ENCODE results near the genes C2orf42, TIA1 and ANKRD53.

DNA sequence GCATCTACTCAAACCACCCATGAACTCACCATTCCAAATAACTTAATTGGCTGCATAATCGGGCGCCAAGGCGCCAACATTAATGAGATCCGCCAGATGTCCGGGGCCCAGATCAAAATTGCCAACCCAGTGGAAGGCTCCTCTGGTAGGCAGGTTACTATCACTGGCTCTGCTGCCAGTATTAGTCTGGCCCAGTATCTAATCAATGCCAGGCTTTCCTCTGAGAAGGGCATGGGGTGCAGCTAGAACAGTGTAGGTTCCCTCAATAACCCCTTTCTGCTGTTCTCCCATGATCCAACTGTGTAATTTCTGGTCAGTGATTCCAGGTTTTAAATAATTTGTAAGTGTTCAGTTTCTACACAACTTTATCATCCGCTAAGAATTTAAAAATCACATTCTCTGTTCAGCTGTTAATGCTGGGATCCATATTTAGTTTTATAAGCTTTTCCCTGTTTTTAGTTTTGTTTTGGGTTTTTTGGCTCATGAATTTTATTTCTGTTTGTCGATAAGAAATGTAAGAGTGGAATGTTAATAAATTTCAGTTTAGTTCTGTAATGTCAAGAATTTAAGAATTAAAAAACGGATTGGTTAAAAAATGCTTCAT lies 1.4 kb downstream of the PCBP1 start:
- PRO-cap: no peak
- RRBS: no CpG with 5 or more reads among the region's 8 CpGs

GRCh38 chr2:70115352-70116495 lies 28.4 kb downstream of the PCBP1 start:
- PRO-cap: no peak
- RRBS: no CpG with 5 or more reads among the region's 11 CpGs

GRCh38 chr2:70149042-70149482 lies 41.8 kb downstream of the C2orf42 start:
- PRO-cap: no peak
- RRBS: no CpG with 5 or more reads among the region's 8 CpGs

GRCh38 chr2:70189961-70191200 lies at the start of gene C2orf42:
TSS of gene C2orf42 (minus strand) at chr2:70191019.
- PRO-cap: bidirectional peak, plus-strand start at chr2:70190779, minus-strand start at chr2:70190717; bidirectional peak, plus-strand start at chr2:70191124, minus-strand start at chr2:70191002
- RRBS: 2% methylated on average over 19 of the region's 69 CpGs

GRCh38 chr2:70247727-70248931 lies at the start of gene TIA1:
TSS of gene TIA1 (minus strand) at chr2:70248628.
- PRO-cap: bidirectional peak, plus-strand start at chr2:70248835, minus-strand start at chr2:70248660
- RRBS: 0% methylated on average over 2 of the region's 61 CpGs

- PRO-cap: no peak
- RRBS: 43% methylated on average over 1 of the region's 6 CpGs
Observed at GRCh38 chr2:70328770-70329582, 27.1 kb upstream of the FAM136A start.

DNA sequence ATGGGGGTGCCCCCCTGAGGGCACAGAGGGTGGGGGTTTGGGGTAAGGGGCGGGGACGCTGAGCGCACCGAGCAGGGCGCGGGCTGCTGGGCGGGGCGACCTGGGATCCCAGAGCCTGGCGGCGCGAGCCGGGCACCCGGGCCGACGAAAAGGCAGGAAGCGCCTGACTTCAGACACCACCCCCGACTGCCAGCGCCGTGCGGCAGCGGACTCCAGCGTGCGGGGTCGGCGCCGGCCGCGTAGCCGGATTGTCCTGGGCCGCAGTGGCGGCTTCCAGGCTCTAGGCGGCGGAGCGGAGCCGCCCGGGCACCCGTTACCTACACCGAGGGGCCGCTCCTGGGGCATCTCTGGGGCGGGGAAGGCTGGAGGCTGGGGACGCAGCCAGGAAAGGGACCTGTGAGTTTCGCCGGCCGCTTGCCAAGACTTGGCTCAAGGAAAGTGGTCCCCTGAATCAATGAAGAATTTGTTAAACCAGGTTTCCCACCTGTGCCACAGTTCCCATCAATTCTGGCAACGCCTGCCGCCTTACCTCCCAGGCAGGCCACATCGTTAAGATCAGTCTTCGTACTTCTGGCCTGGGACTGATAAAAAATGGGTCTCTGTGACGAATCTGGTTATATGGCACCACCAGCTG lies 524 bp upstream of the TGFA start:
- PRO-cap: bidirectional peak, plus-strand start at position 172 of the sequence, minus-strand start outside the sequence
- RRBS: 2% methylated on average over 25 of the region's 49 CpGs

DNA sequence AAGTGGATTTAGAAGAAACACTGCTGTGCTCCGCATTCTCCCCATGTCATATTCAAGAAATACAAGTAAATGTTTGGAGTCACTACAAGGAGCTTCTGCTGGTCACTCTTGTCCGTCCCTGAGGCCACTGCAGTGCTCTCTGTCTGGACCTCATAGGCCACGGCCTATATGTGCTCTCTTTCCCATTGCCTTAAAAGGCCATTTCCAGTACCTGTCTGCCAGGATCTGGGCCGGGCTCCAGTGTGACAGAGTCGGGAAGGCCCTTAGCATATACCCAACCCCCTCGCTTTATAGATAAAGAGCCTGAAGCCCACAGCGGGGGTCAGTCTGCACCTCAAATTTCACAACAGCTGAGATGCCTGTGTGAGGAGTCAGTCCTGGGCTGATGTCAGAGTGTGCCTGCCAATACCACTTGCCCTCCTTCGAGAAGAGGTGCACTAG lies 39.9 kb downstream of the ADD2 start:
- PRO-cap: no peak
- RRBS: no CpG with 5 or more reads among the region's 8 CpGs

- PRO-cap: no peak
- RRBS: no CpG with 5 or more reads among the region's 3 CpGs
Observed at GRCh38 chr2:70851761-70852127, 16.1 kb upstream of the CD207 start.

DNA sequence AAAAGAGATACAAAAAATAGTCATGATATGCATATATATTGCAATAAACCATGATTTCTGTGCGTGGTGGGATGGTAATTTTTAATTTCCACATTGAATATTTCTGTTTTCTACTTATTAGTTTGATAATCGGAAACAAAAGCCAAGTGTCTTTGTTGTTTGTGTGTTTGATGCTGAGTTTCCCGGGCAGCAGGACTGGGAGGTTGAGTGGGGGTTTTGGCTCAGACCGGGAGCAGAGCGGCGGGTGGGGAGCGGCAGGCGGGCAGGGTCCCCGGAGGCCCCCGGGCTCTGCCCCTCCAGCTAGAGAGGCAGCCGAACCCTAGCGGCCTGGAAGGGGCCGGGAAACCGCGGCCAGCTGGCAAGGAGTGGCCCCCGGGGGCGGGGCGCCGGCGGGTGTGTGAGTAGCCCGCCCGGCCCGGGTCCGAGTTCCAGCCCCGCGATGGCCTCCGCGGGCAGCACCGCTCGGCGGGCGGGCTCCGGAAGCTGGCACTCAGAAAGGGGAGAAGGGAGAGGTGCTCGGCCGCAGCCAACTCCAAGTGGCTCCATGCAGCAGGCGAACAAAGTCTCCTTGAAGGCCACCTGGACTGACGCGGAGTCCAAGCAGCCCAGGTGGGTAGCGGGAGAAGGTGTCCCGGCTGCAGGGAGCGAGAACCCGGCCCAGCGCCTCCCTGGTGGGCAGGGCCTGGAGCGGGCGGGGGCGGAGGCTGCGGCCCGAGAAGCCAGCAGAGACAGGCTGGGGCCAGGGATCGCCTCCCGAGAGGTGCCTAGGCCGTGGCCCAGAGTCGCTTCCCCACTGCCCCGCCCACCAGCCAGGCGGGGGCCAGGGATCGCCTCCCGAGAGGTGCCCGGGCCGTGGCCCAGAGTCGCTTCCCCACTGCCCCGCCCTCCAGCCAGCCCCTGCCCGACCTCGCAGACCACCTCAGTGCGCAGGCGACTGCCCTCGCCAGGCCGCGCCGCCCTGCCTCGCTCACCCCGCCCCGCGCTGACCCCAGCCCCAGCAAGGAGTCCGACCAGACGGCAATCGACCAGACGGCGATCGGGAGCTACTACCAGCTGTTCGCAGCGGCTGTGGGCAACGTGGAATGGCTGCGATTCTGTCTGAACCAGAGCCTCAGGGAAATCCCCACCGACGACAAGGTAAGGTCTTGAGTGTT lies at the start of gene ANKRD53:
ANKRD53 (plus strand) TSS at position 424 of the 1,154 bp plus-strand sequence.
- PRO-cap: bidirectional peak, plus-strand start at position 731 of the sequence, minus-strand start at position 670 of the sequence
- RRBS: 6% methylated on average over 23 of the region's 84 CpGs

DNA sequence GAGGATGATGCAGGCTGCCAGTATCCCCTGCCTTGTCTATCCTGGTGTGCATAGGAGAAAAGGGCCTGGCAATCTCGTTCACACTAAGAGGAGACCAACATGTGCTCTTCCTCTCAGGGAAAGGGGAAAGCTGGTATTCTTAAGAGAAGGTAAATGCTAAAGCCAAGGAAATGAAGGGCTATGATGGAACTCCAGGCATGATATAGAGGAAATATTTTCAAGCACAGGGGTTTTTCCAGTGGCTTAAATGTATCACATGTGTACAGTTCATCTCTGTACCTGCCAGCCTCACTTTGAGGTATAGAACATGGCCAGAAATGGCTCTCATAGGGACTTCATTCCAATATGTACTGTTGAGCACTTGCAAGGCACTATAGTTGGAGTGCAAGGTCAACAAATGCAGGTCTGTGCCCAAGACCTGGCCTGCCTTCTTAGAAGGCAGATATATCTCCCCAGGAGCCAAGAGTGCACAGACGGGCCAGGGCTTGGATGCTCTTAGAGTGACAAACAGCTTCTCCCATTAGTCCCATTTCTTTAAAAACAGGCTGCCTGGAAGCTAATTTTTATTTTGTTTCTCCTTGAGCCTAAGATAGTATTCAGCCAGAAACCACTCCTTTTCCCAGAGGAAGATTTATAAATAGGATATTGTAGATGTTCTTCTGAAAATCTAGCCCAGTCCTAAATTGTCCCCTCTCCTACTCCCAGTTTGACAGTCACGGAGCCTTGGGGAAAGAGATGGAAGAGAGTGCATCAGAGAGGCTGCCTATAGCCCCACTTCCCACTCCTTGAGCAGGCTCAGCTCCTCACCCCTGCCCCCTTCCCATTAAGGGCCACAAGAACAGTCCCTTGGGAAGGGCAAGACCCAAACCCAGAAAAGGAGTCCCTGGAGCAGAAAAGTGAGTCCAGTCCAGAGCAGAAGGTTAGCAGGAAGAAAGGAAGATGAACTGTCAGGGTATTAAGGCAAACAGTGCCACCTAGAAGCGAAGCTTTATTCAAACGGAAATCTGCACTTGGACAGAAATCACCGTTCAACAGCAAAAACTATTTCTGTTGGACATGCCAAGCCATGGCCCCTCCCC lies 7.2 kb downstream of the TEX261 start:
- PRO-cap: no peak
- RRBS: no CpG with 5 or more reads among the region's 6 CpGs

DNA sequence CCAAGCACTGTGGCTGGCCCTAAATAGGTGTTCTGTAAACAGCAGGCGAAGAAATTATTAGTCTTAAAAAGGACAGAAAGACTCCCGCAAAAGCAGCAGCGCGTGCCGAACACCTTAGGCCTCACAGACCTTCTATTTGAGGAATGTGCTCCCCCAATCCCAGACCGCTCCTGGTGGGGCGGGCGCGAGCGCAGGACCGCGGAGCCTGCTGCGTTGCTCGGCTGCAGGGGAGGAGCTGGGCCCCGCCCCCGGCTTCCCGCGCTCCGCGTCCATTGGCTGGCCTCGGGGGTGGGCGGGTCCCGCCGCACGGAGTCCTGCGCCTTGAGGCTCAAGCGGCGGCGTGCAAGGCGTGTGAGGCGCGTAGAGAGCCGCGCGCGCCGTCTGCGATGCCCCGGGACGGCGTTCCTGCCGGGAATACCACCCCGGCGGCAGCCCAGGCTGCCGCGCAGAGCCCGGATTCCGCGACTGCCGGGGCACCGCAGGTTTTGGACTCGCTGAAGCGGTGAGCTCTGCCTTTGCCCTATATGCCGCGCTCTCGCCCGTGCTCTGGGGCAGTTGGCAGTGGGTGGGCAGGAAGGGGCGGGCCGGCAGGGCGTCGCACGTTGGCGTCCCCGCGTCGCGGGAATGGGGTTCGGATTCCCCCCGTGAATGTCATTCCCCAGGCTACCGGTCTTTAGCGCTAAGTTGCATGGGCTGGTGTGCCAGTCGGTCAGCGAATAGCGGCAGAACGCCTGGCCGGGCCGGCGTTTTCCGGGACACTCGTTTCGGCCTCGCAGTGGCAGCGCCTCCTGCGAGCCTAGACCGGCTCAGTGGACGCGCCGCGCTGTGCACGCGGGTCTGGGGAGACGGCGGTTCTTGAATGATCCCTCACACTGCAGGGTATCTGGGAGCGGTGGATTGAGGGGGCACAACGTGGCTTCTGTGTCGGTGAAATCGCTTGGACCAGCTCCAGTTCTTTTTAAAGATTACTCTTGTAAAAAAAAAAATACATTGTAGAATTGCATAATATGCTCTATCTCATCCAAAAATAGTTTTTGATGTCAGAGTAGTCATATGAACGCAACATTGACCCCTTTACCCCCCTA lies 49.7 kb upstream of the PAIP2B start:
- PRO-cap: no peak
- RRBS: 4% methylated on average over 37 of the region's 98 CpGs

GRCh38 chr2:71338585-71338969 lies 7.0 kb downstream of the ZNF638 start:
- PRO-cap: no peak
- RRBS: no CpG with 5 or more reads among the region's 3 CpGs

DNA sequence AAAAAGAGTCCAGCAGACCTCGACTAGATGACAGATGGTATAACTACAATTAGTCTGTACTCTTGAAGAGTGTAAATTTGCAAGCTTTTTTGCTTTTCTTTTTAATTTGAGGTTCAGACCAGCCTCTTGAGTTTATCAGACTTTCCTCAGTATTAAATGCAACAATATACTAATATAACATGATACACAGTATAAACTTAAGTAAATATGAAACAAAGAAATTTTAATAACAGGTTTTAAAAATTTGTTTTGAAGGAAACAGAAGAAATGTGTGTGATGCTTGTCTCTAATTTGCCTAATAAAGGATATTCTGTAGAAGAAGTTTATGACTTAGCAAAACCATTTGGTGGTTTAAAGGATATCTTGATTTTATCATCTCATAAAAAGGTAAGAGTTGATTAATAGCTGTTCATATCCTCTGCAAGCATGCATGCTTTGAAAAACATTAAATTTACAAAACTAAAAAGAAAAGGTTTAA lies 64.8 kb upstream of the DYSF start:
- PRO-cap: no peak
- RRBS: no CpG with 5 or more reads among the region's 1 CpG

DNA sequence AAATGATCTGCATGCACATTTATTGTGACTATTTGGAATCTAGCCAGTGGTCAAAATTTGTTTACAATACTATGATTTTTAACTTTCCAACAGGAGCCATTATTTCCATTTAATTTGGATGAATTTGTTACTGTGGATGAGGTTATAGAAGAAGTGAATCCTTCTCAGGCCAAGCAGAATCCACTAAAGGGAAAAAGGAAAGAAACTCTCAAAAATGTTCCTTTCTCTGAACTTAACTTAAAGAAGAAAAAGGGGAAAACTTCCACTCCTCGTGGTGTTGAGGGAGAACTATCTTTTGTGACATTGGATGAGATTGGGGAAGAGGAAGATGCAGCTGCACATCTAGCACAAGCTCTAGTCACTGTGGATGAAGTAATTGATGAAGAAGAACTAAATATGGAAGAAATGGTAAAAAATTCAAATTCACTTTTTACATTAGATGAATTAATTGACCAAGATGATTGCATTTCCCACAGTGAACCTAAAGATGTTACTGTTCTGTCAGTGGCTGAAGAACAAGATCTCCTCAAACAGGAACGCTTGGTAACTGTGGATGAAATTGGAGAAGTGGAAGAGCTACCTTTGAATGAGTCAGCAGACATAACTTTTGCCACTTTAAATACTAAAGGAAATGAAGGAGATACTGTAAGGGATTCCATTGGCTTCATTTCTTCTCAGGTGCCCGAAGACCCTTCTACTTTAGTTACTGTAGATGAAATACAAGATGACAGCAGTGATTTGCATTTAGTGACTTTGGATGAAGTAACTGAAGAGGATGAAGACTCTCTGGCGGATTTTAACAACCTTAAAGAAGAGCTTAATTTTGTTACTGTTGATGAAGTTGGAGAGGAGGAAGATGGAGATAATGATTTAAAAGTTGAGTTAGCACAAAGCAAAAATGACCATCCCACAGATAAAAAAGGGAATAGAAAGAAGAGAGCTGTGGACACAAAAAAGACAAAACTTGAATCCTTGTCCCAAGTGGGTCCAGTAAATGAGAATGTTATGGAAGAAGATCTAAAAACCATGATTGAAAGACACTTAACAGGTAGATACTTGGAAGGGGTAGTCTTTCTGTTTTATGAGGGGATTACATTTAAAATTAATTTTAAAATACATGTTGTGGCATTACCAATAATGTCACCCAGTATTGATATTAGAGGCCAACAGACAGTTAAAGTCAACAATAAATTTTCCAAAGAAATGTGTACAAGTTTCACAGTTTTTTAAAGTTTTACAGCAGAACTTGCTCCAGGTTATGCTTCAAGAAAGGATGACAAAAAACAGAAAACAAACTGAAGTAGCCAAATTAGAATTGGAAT lies 39.7 kb upstream of the DYSF start:
- PRO-cap: no peak
- RRBS: no CpG with 5 or more reads among the region's 4 CpGs

GRCh38 chr2:71443749-71444400 lies 22.6 kb upstream of the DYSF start:
- PRO-cap: no peak
- RRBS: no CpG with 5 or more reads among the region's 3 CpGs

GRCh38 chr2:71503592-71504259 lies 37.2 kb downstream of the DYSF start:
- PRO-cap: no peak
- RRBS: no CpG with 5 or more reads among the region's 8 CpGs

- PRO-cap: no peak
- RRBS: no CpG with 5 or more reads among the region's 22 CpGs
Observed at GRCh38 chr2:71555669-71556483, 89.4 kb downstream of the DYSF start.

GRCh38 chr2:71593993-71594493 lies 127.5 kb downstream of the DYSF start:
- PRO-cap: no peak
- RRBS: 100% methylated on average over 2 of the region's 7 CpGs

GRCh38 chr2:71751671-71752036 lies 285.2 kb downstream of the DYSF start:
- PRO-cap: no peak
- RRBS: no CpG with 5 or more reads among the region's 1 CpG

Measured in kidney (tissue), 2 donors.